Metastatic Breast Carcinoma in the Brain (tissue), 10 donors: ENCODE measurements around the gene BICRA.

DNA sequence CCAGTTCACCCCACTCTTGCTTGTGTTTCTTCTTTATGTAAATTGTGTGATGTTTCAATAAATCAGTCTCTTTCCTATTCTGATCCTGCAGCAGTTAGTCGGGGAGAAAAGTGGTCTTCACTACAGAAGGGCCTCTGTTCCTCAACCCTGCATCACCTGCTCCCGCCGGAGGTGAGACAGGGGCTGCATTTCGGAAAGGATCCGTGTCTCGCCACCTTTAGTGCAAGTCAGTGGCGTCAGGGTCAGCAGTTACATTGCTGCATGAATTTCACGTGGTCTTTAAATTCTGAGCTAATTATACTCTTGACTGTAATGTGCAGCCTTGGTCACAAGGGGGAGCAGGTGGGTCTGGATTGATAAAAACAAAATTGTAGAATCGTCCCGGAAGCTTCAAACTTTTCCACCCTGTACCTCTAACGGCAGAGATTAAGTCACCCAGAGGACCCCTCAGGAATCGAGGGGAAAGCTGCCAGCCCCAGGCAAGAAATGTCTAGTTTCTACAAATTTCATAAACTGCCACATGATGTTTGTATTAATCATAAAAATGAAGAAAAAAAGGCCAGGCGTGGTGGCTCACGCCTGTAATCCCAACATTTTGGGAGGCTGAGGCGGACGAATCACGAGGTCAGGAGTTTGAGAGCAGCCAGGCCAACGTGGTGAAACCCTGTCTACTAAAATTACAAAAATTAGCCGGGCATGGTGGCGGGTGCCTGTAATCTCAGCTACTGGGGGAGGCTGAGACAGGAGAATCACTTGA is 20.3 kb downstream of the BBC3 start:
- PRO-cap, 10 experiments = no peak in any of the 10 experiments

GRCh38 chr19:47225748-47226424 is 5.1 kb downstream of the BBC3 start:
- PRO-cap, 10 experiments = peak in 10 of 10 experiments; most common plus-strand start chr19:47226274 (in 10); most common minus-strand start chr19:47226159 (in 5)

- PRO-cap, 10 experiments = peak in 5 of 10 experiments; most common plus-strand start chr19:47229609 (in 5); most common minus-strand start chr19:47229556 (in 2)
Measured at GRCh38 chr19:47229188-47229813, 1.7 kb downstream of the BBC3 start.

- PRO-cap, 10 experiments = no peak in any of the 10 experiments
Measured at GRCh38 chr19:47239232-47239524, 8.2 kb upstream of the BBC3 start.

- PRO-cap, 10 experiments = no peak in any of the 10 experiments
Measured at GRCh38 chr19:47271990-47272635, 2.6 kb upstream of the INAFM1 start.

GRCh38 chr19:47272636-47272923 is 2.1 kb upstream of the INAFM1 start:
- PRO-cap, 10 experiments = peak in 2 of 10 experiments; most common plus-strand start chr19:47272807 (in 2)

DNA sequence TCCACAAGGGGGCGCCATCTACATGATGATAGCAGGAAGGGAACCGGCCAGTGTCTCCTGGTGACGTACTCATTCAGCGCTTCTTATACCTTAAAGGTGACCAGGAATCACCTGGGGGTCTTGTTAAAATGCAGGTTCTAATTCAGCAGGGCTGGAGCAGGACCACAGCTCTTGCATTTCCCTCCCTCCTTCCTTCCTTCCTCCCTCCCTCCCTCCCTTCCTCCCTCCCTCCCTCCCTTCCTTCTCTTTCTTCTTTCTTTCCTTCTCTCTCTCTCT is 13.4 kb upstream of the C5AR1 start:
- PRO-cap, 10 experiments = no peak in any of the 10 experiments

DNA sequence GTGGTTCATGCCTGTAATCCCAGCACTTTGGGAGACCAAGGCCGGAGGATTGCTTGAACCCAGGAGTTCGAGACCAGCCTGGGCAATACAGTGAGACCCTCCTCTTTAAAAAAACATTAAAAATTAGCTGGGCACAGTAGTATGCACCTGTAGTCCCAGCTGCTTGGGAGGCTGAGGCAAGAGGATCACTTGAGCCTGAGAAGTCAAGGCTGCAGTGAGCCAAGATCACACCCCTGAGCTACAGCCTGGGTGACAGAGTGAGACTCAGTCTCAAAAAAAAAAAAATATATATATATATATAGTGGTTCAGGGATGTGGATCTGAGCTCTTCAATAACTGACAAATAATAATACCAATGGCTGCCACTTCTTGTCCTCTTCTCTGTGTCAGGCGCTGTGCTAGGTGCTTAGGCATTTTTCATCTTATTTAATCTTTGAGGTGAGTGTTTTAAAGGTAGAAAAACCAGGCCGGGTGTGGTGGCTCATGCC is 7.6 kb downstream of the C5AR1 start:
- PRO-cap, 10 experiments = no peak in any of the 10 experiments

- PRO-cap, 10 experiments = peak in 2 of 10 experiments; most common plus-strand start chr19:47382552 (in 1)
Measured at GRCh38 chr19:47382422-47382695, 33.2 kb downstream of the DHX34 start.

- PRO-cap, 10 experiments = no peak in any of the 10 experiments
Measured at GRCh38 chr19:47383320-47384139, 34.4 kb downstream of the DHX34 start.

- PRO-cap, 10 experiments = peak in 2 of 10 experiments; most common minus-strand start chr19:47487413 (in 1)
Measured at GRCh38 chr19:47487052-47488235, 3.4 kb upstream of the KPTN start.

DNA sequence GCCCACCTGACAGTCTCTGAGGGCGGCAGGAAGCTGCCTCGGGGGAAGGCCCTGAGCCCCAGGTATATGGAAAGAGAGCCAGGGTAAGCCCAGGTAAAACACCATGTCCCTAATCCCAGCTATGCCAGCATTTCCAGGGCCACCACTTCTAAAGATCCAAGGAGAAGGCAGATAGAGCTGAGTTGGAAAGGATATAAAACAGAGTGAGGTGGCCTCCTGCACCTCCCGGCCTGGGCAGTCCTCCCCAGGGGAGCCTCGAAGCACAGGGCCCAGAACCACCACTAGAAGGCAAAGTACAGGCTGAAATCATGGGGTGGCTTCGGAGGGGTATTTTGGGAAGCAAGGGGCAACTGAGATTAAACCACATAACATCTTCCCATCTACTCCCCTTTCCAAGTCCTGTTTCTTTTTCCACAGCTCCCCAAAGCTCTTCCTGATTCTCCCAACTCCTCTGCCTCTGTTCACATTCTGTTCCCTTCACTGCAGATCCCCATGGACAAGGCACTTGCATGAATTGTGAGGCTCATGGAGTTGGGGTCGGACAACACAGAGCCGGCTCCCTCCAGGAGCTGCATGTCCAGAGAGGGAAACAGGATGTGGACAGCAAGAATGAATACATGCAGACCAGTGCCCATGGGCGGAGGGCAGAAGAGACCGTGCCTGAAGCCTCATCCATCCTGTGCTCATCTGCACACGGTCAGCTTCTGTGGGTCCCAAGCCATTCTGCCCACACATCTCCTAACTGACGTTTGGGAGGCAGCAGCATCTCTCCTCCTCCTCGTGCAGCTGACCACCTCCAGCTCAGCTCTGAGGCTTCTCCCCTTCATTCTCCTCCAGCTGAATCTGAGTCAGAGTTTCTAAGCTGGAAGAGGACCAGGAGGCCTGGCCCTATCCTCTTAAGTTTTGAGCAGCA is 13.6 kb downstream of the NAPA start:
- PRO-cap, 10 experiments = no peak in any of the 10 experiments

DNA sequence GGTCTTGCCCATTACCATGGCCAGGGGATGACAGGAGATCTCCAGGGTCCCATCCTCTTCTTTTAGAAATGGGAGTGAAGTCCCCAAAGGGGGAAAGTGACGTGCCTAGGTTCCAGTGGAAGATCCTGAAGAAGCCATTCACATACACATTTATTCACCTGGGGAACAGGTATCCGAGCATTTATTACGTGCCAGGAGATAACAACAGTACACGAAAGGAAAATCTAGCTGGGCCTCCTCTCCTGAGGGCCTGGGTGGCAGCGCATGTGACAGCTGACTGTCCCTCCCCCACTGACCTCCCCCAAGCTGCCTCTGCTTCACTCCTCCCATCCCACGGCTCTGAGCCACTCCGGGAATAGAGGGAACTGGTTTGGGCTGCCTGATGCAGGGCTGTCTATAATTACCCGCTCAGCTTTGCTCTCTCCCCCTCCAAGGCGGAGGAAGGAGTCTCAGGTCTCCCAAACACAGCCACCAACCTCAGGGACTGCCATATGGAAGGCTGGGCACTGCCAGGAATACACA is 8.0 kb downstream of the NAPA start:
- PRO-cap, 10 experiments = peak in 9 of 10 experiments; most common plus-strand start position 425 of the sequence (in 9); most common minus-strand start position 279 of the sequence (in 3)

DNA sequence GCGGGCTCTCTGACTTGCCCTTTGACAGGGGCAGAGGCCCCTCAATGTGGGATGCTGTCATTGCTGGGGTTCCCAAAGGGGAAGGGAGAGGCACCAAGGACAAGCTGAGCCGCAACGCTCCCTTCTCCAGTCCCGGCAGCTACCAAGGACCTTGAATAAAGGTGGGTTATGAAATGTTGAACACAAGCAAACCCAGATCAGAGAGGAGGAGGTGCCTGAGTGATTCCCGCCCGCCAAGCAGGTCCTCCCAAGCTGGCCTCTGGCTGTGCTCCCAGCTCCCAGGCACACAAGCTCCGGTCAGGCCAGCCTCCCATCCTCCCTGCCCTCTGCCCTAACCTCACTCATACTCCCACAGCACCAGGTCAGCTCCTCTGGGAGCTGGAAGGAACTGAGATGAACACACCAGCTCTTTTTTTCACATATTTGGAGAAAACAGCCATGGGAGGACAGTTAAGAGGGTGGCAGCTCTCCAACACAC is 3.8 kb downstream of the NAPA start:
- PRO-cap, 10 experiments = peak in 4 of 10 experiments; most common plus-strand start position 360 of the sequence (in 2); most common minus-strand start position 157 of the sequence (in 2)

DNA sequence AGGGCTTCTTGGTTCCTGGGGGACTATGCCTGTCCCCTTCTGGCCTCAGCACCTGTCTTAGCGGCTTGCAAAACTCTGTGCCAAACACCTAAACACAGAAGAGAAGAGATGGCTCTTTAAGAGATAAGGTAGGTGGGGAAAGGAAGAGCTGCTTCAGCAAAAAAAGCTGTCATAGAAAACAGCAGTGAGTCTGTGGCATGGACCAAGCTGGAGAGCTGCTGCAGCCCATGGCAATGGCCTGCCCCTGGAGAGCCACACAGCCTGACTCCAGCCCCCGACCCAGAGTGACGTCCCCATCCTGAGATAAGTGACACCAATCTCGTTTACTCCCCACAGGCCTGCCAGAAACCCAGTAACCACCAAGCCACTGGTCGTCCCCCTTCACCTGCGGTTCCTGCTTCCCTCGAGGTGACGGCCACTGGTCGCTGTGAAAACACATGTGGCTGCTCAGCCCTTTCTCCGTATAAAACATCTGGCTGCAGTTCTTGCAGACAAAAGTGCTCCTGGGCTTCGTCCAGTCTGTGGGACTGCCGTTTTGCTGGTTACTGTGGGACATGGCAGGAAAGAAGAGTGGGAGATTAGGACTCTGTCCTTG is 25.0 kb upstream of the NAPA start:
- PRO-cap, 10 experiments = no peak in any of the 10 experiments

- PRO-cap, 10 experiments = peak in 10 of 10 experiments; most common minus-strand start chr19:47600326 (in 9)
Measured at GRCh38 chr19:47600043-47600509, 8.9 kb upstream of the BICRA start.

- PRO-cap, 10 experiments = peak in 10 of 10 experiments; most common plus-strand start chr19:47609134 (in 7); most common minus-strand start chr19:47609098 (in 10)
Measured at GRCh38 chr19:47608794-47609327, at the start of gene BICRA. Gene BICRA (plus strand): TSS chr19:47609134.

- PRO-cap, 10 experiments = peak in 10 of 10 experiments; most common plus-strand start chr19:47610370 (in 1); most common minus-strand start chr19:47610435 (in 8)
Measured at GRCh38 chr19:47610014-47610928, 1.3 kb downstream of the BICRA start.

DNA sequence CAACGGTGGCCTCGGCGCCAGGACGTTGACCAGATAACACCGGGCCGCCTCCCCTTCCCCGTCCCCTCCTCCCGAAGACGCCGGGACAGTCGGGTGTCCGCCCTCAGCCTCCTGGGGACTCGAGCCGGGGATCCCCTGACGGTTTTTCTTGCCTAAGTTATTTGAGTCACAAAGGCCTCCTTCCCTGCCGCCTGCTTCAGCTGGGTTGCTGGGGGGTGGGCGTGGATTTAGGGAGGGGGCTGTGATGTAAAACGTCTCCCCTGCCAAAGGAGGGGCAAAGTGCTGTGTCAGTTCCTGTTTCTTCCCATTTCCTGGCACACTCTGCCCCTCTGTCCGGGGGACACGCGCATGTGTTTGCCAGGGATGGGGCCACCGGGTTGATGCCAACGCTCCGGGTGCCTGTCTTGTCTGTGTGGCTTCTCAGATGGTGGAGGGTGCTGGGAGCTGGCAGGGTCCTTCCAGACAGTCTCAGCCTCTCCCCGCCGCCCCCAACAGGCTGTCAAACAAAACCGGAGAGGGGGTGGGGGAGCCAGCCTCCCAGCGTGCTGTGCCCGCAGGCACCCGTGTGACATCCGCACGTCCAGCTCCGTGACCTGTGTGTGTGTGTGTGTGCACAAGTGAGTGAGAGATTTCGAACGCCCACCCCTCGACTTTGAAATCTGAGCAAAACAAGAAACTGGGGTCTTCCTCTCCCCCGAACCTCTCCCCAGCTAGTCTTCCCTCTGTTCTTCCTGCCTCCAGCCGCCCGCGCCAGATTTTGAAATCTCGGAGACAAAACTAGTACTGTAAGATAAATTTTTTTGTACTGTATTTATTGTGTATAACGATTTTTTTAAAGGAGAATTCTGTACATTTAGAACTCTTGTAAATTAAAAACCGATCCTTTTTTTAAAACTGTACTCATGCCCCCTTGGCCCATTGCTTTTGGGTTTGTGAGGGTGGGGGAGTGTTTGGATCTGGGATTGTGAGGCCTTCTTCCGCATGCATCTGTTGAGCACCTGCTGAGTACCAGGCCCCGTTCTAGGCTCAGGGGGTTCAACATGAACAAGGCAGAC is 10.5 kb upstream of the EHD2 start:
- PRO-cap, 10 experiments = no peak in any of the 10 experiments

- PRO-cap, 10 experiments = no peak in any of the 10 experiments
Measured at GRCh38 chr19:47719887-47720133, 6.6 kb downstream of the EHD2 start.